ENCODE results near the genes SLC7A1 and ALOX5AP.

DNA sequence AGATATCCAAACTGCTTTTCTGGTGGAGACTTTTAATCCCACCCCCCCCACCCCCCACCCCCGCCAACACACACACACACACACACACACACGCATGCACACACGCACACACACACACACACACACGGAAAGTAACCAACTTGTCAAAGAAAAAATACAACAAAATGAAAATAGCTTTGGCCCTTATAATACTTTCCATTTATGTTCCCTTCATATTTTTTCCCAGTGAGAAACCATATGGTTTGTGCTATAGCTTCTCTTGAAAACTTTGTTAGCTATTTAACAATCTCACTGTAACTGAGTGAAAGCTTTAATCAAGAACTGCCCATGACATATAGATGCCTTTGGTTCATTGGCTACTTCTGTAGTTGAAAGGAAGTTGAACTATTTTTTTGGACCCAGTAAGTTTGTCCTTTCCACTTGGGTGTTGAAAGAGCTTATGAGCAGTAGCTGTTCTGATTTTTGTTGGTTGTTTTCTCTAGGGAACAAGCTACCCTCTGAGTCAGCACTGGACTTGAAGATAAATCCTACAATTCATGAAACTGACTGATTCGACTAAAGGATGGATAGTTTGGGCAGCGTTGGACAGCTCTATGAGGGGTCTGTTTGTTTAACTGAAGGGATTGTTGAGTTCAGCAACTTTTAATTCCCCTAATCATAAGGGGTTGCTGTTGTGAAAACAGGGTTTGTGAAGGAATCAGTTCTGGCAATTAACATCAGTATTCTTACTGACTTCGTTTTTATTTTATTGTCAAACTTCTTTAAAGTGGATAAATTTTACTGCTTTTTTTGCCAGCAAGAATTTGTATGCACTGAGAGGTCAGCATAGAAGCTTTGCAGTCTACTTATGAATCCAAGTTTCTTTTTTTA lies 101.0 kb downstream of the PAN3 start:
- PRO-cap, 3 experiments, result no peak in any of the 3 experiments
- RAMPAGE, long total RNA, result no peak

DNA sequence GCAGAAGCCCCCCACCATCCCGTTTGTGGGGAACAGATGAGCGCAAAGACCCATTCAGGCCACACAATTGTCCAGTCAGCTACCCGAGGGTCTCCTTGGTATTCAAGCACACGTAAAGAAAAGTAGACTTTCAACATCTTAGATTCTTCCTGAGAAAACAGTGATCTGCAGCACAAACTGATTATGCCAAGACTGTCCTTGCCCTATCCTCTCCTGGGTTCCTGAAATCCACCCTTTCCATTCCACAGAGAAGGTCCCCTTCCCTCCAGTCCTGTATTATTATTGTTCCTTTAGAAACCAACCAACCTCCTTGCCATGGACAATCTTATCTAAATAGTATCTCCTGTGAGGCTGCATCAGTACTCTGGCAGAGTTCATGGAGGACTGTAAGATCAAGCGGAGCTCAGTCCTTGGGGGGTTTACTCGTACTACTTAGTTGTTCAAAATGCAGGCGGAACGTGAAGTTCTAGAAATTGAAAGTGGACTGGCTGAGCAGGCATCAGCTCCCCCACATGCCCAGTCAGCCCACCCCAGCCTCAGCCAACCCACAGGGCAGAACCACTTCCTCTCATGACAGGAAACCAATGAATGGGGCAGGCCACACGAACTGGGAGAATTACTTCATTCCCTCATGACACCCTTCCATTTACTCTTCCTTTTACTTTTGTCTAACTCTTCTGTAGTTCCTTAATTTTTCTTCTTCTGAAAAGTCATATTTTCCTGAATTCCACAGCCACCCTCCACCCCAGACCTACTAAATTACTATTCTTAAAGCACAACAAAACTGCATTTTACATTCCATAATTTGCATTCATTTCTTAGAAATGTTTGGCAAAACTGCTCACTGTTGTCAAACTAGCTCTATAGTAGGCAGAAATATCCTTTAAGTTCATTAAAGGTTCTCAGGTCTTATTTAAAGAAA lies 72.0 kb downstream of the FLT1 start:
- PRO-cap, 3 experiments, result no peak in any of the 3 experiments
- RAMPAGE, long total RNA, result no peak

- PRO-cap, 3 experiments, result no peak in any of the 3 experiments
- RAMPAGE, long total RNA, result no peak
Measured at GRCh38 chr13:28530838-28531828, 36.2 kb upstream of the FLT1 start.

- PRO-cap, 3 experiments, result no peak in any of the 3 experiments
- RAMPAGE, long total RNA, result no peak
Measured at GRCh38 chr13:28640548-28641624, 18.0 kb upstream of the POMP start.

DNA sequence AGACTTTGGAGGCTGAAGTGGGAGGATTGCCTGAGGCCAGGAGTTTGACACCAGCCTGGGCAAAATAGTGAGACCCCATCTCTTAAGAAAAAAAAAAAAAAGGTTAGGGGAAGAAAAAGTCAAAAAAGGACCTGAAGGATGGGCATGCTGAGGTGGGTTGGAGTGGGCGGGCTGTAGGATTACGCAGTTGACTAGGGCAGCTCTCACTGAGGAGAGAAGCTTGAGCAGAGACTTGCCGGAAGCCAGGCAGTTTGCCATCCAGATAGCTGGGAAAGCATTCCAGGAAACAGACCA lies 13.1 kb upstream of the SLC46A3 start:
- PRO-cap, 3 experiments, result no peak in any of the 3 experiments
- RAMPAGE, long total RNA, result no peak

DNA sequence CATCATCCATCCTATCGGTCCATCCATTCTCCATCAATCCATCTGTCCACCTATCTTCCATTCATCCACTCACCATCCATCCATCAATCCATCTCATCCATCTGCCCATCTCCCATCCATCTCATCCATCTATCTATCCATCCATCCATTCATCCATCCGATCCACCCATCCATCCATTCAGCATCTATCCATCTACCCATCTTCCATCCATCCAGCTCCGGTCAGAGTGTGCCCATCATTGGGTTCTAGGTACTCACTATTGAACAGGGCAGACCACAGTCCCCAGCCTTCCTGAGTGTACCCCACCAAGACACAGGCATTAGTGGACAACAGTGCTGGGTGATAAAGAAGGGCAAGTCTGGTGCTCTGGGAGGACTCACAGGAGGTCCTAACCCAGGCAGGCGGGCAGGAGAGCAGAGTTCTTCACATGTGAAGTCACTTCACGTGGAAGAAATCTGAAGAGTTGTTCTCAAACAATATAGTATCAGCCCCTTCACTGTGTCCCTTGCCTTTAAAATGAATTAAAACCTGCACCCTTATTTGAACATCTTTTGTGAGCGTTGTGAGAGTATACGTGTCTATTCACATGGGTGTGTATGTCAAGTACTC lies 75.4 kb downstream of the SLC7A1 start:
- PRO-cap, 3 experiments, result no peak in any of the 3 experiments
- RAMPAGE, long total RNA, result no peak

GRCh38 chr13:29595303-29596141 lies at the start of gene SLC7A1:
TSS of gene SLC7A1 (minus strand) at chr13:29595688.
- PRO-cap, 3 experiments, result peak in 3 of 3 experiments; most common plus-strand start chr13:29595899 (in 2); most common minus-strand start chr13:29595636 (in 1)
- RAMPAGE, long total RNA, result no peak

DNA sequence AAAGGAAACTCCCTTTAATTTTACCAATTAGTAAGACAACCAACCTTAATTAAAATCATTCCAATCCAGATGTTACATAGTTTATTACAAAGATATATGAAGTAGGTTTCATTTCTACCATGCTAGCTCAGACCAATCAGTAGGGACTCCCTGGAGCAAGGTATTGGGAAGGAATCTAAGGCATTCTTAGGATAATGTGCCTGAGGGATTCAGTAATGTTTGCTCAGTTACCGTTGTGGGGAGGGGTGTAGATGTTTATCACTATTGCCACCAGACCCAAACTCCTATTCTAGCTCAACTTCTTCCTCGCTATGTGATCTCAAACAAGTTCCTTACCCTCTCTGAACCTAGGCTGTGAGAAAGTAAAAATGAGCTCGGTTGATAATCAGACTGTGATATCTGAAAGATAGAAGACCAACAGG lies 8.9 kb downstream of the UBL3 start:
- PRO-cap, 3 experiments, result no peak in any of the 3 experiments
- RAMPAGE, long total RNA, result no peak

DNA sequence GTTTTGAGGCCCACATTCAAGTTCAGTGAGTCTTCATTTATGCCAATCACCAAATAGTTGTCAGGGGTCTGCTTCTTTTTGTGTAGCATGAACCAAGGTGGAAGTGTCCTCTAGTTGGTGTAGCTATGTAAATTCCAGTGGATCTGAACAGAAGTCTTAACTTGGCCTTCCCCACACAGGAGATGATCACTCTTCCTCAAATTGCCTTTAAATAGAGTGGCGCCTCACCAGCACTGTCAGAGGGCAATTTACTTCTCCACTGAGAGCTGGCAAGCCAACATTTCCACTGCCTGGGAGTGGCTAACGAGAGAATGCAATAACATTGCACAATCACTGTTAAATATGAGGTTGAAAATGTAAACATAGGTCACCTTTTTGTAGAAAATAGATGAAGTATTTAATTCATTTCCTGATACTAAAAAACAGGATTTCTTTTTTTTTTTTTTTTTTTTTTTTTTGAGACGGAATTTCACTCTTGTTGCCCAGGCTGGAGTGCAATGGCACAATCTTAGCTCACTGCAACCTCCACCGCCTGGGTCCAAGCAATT lies 55.4 kb upstream of the UBL3 start:
- PRO-cap, 3 experiments, result no peak in any of the 3 experiments
- RAMPAGE, long total RNA, result no peak

DNA sequence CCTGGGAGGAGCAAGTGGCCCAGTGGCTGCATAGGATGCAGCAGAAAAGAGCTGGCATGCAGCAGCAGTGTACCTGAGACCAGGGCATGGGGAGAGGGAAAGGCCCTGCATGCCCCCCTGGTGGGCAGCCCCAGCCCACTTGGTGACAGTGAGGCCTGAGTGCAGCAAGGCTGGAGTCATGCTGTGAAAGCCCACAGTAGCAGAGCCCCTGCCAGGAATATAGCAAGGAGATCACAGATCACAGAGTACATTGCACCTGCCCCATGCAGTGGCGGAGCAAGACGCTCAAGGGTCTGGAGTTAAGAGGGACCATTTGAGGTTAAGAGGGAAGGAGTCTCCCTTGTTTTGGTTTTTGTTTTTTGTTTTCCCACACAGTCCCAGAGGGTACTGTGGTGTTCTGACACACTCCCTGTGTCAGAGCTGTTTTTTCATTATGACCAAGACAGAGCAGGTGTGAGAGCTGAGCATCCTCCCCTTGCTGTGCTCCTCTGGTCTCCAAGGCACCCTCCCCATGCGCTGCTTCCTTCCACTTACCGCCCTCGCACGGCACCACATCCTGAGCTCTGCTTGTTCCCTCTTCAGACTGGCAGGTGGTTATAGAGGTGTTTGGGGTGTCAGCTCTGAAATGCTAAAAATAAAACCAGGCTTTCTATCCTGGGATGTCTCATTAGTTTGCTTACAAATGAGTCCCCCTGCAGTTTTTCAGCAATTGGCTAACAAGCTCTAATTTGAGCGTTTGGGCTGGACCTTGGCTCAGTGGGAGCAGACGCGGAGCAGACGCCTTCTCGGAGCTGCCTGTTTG lies 85.1 kb upstream of the UBL3 start:
- PRO-cap, 3 experiments, result no peak in any of the 3 experiments
- RAMPAGE, long total RNA, result no peak

DNA sequence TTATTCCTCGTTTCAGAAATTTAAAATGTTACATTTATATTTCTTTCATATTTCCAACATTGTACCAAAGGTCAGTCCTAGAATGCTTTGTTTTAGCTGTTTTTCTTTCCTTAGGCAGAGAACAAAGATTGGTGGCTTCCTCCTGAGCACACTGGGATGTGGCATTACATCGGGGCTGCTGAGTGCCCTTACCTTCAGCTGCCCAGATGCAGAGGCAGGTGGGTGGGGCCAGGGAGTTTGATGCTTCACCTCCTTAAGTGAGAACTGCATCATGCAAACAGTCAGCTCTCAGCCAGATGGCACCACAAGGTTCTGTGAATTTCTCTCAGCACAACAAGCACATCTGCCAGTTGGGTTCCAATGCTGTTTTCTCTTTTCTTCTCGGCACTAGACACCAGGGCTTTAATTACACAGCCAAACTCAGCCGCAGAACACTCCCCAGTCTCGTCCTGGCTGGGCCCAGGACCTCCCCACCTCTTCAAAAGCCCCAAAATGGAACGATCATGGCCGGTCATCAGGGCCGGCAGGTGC lies 87.4 kb upstream of the UBL3 start:
- PRO-cap, 3 experiments, result no peak in any of the 3 experiments
- RAMPAGE, long total RNA, result no peak

- PRO-cap, 3 experiments, result peak in 1 of 3 experiments; most common plus-strand start chr13:30149018 (in 1)
- RAMPAGE, long total RNA, result no peak
Measured at GRCh38 chr13:30148958-30149169, 158.5 kb downstream of the KATNAL1 start.

DNA sequence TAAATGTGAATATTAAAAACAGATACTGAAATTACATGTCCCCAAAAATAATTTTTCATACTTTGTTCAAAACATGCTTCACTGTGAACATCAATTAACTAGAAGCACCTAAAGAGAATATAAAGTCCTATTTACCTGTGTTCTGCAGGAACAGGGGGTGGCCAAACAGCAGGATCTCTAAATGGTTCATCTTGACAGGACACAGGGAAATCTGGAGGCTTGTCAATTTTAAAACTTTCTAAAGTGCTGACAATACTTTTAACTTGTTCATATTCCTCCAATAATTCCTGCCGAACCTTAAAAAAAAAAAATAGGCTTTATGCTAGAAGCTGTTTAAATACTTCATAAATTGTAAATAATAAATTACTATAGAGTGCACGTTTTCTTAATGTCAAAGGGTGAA lies 27.4 kb downstream of the KATNAL1 start:
- PRO-cap, 3 experiments, result no peak in any of the 3 experiments
- RAMPAGE, long total RNA, result no peak

- PRO-cap, 3 experiments, result no peak in any of the 3 experiments
- RAMPAGE, long total RNA, result no peak
Measured at GRCh38 chr13:30405362-30405847, 16.9 kb upstream of the UBE2L5 start.

- PRO-cap, 3 experiments, result peak in 1 of 3 experiments; most common plus-strand start chr13:30466108 (in 1)
- RAMPAGE, long total RNA, result no peak
Measured at GRCh38 chr13:30466038-30466789, 478 bp upstream of the HMGB1 start.

DNA sequence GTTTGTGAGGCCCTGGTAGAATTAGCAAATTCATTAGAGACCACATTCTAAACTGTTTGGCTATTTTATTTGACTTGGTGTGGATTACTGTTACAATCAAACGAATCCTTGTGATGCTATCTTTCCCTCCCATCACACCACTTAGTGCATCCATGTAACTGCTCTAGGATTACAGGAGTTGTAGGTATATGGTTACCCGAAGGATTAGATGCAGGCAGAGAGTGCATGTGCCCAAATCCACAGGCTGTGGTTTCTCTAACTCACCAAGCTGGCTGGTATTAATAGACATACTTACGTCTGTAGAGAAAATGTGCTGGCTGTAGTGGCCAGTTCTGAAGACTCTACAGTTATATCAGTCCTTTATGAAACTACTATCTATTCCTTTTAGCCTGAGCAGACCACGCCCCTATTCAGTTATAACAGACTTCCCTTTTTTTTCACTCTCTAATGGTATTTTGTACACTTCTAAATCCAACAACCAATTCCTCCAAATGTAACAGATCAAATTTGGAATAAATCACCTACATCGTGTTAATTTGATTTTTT lies 1.1 kb upstream of the HMGB1 start:
- PRO-cap, 3 experiments, result no peak in any of the 3 experiments
- RAMPAGE, long total RNA, result no peak

DNA sequence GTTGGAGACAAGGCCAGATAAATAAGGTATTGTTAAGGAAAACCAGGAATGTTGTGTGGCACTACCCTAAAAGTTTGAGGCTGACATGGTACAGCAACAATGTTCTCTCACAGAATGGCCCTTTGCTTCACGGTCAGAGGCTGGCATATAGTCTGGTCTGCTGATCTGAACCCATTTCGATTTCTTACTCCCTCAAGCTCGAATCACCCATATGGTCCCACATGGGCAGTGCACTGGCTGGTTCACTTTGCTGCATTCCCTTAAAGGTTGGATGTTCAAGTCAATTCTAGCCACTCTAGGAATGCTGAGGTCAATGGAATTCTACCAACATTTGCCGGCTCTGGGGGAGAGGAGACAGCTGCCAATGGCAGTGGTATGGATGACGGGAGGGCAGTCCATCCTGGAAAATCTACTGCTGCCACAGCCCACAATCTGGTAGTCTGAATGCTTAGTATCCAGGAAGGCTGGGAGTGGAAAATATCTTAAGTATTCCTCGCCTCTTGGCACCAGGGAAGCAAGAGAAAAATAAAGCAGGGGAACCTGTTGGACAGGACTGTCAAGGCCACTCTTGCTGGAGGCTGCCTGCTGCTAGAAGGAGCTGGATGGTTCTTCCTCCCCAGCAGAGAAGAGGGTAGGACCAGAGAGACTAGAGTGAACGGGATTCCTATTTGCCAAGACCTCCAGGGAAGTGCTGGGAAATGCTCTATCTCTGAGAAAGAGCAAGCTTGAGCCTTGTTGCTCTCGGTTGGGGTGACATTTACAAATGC lies 20.5 kb upstream of the HMGB1 start:
- PRO-cap, 3 experiments, result no peak in any of the 3 experiments
- RAMPAGE, long total RNA, result no peak

DNA sequence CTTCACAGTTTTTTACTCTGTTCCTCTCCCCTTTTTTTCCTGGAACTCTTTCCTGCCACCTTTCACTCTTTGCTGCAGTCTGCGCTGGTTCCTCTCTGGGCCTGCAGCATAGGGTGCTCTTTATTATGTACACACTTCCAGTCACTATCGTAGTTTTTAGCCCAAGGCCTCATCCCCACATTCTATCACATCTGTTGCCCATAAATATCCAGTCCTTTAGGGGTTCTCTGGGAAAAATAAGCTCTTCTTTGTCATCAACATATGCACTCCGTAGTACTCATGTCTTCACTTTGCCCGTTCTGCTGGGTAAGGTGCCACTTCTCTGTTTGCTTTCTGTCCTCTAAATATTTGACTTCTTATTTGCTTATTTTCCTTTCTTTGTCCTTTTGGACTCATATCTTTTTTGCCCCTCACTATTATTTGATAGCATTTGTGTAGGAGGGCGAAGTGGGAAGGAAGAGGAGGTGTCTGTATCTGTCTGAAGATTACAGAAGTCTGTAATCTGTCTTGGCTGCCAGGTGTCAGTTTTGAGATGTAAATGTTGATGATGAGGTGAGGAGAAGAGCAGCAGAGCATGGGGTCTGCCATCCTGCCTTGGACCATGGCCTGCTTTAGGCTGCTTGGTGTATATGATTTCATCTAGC lies 30.7 kb downstream of the USPL1 start:
- PRO-cap, 3 experiments, result no peak in any of the 3 experiments
- RAMPAGE, long total RNA, result no peak

DNA sequence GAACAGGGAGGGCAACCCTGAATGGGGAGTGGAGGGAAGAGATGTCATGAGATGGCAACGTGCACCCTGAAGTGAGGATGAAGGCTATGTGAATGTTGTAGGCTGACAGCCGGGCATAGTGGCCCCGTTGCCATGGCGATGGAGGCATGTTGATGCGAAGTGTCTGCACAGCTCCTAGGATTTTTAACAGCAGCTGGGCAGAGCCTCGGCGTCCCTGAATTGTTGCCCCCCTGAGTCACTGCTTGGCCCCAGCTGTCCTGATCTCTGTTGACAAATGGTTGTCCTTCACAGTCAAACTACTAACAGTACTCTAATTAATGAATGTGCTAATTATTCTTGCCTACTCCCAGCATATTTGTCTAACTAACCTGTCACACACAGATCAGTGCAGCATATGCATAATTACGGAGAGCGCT lies 4.7 kb upstream of the ALOX5AP start:
- PRO-cap, 3 experiments, result no peak in any of the 3 experiments
- RAMPAGE, long total RNA, result no peak

DNA sequence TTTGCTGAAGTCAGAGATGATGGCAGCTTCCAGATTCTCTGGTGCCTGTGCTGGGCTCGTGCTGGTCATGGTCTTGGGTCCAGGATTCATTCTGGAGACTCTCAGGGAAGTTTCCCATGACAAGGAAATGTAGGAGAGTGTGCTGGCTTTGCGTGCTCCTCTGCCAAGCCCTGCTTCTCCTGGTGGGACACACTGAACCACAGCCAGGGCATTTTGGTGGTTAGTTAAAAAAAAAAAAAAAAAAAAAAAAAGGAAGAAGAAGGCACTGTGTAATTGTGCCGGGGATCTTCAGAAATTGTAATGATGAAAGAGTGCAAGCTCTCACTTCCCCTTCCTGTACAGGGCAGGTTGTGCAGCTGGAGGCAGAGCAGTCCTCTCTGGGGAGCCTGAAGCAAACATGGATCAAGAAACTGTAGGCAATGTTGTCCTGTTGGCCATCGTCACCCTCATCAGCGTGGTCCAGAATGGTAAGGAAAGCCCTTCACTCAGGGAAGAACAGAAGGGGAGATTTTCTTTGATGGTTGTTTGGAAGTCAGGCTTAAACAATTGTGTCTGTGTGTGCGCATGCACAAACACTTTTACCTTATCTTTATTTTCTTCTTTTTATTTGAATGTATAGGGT lies at the start of gene ALOX5AP:
Gene ALOX5AP, plus strand, starts transcription at position 335 of the 622 bp plus-strand sequence.
- PRO-cap, 3 experiments, result no peak in any of the 3 experiments
- RAMPAGE, long total RNA, result no peak